Breast (tissue), 4 donors: ENCODE results near the gene PDCD6IP.

DNA sequence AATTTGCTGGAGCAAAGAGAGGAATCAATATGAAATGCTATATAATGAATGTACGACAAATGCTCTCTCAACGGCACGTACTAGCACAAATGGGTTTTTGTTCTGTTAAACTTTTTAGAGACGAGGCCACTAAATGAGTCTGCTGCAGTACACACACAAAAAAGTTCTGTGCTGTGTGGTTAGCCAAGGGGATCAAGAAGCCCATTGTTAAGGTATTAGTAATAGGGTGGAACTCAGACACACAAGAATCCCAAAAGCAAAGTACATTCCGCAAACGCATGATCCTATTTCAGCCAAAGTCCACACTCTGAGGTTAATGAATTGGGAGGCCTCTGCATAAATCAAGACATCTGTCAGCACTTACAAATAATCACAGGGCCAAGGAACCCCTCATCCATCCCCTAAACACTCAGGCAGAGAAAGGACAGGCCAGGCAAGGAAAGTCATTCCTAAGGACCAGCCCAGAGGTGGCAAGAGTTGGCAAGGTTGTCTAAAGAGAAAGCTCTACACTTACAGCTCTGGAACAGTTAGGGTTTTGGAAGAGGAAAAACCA is 12.1 kb downstream of the OSBPL10 start:
- PRO-cap, 3 experiments, result no peak in any of the 3 experiments
- RRBS, result no CpG with 5 or more reads among the region's 6 CpGs

GRCh38 chr3:32045194-32045913 is 61.1 kb upstream of the GPD1L start:
- PRO-cap, 3 experiments, result no peak in any of the 3 experiments
- RRBS, result no CpG with 5 or more reads among the region's 5 CpGs

- PRO-cap, 3 experiments, result no peak in any of the 3 experiments
- RRBS, result 51% methylated on average over 2 of the region's 5 CpGs
Measured at GRCh38 chr3:32109348-32109866, 3.0 kb downstream of the GPD1L start.

DNA sequence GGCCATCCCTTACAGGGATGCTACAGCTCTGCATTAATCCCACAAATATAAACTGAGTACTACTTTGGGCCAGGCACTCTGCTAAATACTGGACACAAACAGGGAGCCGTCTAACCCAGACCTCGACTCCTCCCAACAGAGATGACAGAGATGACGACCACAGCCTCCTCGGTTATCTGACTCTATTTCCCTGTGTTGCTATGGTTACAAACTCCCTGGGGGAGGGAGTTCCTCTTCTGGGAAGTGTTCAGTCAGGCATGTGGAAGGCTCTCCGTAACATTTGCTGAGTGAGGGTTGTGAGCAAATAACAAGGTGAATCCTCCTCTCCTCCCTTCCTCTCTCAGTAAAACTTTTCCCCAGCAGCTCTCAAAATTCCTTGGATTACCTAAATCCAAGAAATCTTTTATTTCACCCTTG is 6.7 kb upstream of the CMTM7 start:
- PRO-cap, 3 experiments, result no peak in any of the 3 experiments
- RRBS, result no CpG with 5 or more reads among the region's 5 CpGs

- PRO-cap, 3 experiments, result no peak in any of the 3 experiments
- RRBS, result no CpG with 5 or more reads among the region's 7 CpGs
Measured at GRCh38 chr3:32448631-32449204, 53.9 kb downstream of the CMTM6 start.

- PRO-cap, 3 experiments, result no peak in any of the 3 experiments
- RRBS, result no CpG with 5 or more reads among the region's 3 CpGs
Measured at GRCh38 chr3:32482118-32483298, 20.1 kb downstream of the CMTM6 start.

DNA sequence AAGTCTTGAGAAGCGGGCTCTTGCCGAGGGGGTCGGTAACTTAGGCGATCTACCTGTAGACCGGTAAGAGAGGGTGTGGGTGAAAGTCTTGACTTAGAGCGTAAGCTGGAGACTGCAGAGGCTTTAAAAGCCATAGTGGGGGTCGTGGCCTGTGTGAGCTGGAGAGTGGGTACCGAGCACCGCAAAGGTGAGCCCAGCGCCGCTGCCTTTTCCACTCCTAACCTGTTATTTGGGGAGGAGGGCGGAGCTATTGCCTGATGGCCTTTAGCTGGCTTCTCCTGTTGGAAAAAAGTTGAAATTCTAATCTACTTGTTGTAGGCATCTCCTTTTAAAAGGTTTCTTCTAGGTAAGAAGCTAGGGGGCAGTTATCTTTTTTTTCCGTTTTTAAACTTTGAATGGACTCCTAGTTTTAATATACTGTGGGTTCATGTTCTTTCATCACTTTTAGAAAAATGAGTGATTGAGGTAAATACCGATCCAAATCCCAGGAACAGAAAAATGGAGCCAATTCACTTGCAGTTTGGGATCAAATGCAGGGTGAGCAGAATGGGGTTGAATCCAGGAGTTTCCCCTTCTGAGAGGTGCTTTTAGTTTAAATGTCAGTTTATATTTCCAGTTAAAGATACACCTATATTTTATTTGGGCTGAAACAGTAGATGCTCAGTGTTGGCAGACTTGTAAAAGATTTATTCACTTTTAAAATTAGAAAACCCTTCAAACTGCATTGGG is 2.4 kb downstream of the TRIM71 start:
- PRO-cap, 3 experiments, result no peak in any of the 3 experiments
- RRBS, result no CpG with 5 or more reads among the region's 14 CpGs

- PRO-cap, 3 experiments, result no peak in any of the 3 experiments
- RRBS, result 20% methylated on average over 26 of the region's 45 CpGs
Measured at GRCh38 chr3:32821531-32822181, 3.9 kb downstream of the TRIM71 start.

DNA sequence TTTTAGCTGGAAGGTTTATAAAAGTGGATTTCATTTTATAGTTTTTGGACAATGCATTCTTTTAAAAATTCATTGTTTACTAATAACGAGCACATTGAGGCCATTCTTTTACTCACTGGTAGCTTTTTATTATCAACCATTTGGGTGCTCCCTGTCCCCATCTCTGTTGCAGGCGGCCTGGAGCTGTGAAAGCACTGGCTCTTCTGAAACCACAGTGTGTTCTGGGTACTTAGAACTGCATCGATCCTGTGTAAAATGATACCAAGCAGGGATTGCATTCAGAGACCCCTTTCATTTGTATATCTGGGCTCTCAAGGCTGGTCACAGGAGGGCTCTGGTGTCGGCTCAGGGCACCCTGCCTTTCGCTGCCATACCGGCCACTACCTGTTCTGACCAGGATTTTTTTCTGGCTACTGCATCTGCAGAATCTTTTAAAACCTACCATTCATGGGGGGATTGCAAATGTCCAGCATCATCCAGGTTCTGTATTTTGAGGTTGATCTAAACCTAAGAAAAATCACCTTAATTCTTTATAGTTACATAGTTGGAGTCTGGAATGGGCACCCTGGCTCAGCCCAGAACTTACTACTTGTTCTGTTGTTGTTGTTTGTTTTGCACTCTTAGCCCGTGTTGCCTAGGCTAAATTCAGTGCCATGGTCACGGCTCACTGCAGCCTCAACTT is 52.6 kb downstream of the TRIM71 start:
- PRO-cap, 3 experiments, result no peak in any of the 3 experiments
- RRBS, result no CpG with 5 or more reads among the region's 8 CpGs

- PRO-cap, 3 experiments, result no peak in any of the 3 experiments
- RRBS, result no CpG with 5 or more reads among the region's 3 CpGs
Measured at GRCh38 chr3:33416556-33417125, 23.6 kb downstream of the UBP1 start.

DNA sequence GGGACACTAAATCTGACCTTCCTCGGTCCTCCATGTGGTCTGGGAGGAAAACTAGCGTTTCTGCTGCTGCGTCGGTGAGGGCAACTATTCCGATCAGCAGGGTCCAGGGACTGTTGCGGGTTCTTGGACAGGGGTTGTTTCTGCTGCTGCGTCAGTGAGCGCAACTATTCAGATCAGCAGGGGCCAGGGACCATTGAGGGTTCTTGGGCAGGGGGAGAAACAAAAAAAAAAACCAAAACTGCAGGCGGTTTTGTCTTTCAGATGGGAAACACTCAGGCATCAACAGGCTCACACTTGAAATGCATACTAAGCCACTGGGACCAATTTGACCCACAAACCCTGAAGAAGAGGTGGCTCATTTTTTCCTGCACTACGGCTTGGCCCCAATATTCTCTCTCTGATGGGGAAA is 7.9 kb upstream of the UBP1 start:
- PRO-cap, 3 experiments, result no peak in any of the 3 experiments
- RRBS, result no CpG with 5 or more reads among the region's 10 CpGs

GRCh38 chr3:33797848-33798719 is at the start of gene PDCD6IP:
PDCD6IP (plus strand) TSS chr3:33798630.
- PRO-cap, 3 experiments, result peak in 3 of 3 experiments; most common plus-strand start chr3:33798634 (in 3); most common minus-strand start chr3:33798562 (in 3)
- RRBS, result no CpG with 5 or more reads among the region's 39 CpGs

DNA sequence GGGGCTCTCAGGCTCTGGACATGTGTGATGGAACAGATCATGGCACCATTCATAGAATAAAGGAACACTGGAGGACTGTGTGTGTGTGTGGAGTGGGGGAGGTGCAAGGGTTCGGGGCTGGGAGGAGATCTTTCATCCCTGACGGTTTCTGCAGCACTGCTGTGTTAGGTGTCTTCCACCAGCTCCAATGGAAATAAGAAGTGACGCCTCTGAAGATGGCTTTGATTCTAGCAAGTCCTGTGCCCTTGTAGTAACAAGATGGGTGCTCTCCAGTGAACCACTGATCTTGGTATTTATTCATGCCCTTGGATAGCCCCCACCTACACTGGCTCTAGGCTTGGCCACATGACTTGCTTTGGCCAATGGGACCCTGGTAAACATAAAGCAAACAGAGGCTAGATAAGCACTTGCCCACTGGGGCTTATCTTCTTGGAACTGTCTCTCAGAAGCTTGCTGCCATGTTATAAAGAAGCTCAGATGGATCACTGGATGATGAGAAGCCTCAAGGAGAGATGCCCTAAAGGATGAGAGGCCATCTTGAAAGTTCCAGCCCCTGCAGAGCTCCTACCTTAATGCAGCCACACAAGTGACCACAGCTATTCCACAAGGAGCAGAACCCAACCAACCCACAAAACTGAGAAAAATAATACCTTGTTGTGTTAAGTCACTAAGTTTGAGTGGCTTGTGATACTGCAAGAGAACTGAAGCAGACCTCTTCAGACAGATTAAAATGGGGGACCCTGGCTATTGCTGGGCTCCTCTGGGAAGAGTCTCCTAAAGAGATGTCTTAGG is 137.8 kb downstream of the PDCD6IP start:
- PRO-cap, 3 experiments, result no peak in any of the 3 experiments
- RRBS, result no CpG with 5 or more reads among the region's 3 CpGs

DNA sequence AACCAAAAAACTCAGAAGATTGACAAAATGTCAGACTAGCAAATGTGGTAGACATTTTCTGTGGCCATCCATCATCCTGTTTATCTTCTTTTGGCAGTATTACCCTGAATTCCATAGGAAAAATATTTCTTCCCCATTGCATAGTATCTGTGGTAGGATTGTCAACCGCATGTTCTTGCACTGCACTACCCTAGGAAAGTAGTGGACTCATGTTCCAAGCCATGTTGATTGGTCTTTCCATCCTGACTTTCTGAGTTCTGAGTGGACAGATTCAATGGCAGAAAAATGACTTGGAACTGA is 694.7 kb downstream of the PDCD6IP start:
- PRO-cap, 3 experiments, result no peak in any of the 3 experiments
- RRBS, result no CpG with 5 or more reads among the region's 1 CpG

DNA sequence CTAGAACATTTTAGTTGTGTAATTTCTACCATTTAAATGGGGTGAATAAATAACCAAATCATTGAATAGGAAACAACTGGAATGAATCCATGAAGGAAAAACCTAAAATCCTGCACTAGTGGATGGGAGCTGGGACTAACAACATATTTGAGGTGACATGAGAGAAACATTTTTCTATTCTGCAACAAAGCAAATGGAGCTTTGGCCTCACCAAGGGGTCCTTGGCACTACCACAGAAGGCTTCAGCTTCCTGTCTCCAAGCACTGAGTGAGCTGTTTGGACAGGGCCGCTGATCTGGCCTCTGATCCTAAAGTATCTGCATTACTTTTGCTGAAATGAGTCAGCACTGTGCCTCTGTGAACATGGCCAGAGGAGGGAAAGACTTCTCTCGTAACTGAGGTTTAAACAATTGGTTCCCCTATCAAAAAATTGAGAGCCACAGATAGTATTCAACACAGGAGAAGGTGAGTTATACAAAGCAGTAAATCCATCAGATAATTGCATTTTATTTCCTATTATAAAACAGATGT is 9.0 kb downstream of the ARPP21 start:
- PRO-cap, 3 experiments, result no peak in any of the 3 experiments
- RRBS, result no CpG with 5 or more reads among the region's 2 CpGs

- PRO-cap, 3 experiments, result no peak in any of the 3 experiments
- RRBS, result no CpG with 5 or more reads among the region's 2 CpGs
Measured at GRCh38 chr3:36494784-36495367, 114.6 kb downstream of the STAC start.

GRCh38 chr3:36831106-36831758 is 66.9 kb upstream of the DCLK3 start:
- PRO-cap, 3 experiments, result no peak in any of the 3 experiments
- RRBS, result no CpG with 5 or more reads among the region's 16 CpGs

GRCh38 chr3:36906496-36907121 is 38.2 kb downstream of the TRANK1 start:
- PRO-cap, 3 experiments, result no peak in any of the 3 experiments
- RRBS, result no CpG with 5 or more reads among the region's 2 CpGs

GRCh38 chr3:36943771-36944582 is 877 bp downstream of the TRANK1 start:
- PRO-cap, 3 experiments, result peak in 1 of 3 experiments; most common plus-strand start chr3:36944263 (in 1); most common minus-strand start chr3:36944189 (in 1)
- RRBS, result 1% methylated on average over 34 of the region's 50 CpGs

DNA sequence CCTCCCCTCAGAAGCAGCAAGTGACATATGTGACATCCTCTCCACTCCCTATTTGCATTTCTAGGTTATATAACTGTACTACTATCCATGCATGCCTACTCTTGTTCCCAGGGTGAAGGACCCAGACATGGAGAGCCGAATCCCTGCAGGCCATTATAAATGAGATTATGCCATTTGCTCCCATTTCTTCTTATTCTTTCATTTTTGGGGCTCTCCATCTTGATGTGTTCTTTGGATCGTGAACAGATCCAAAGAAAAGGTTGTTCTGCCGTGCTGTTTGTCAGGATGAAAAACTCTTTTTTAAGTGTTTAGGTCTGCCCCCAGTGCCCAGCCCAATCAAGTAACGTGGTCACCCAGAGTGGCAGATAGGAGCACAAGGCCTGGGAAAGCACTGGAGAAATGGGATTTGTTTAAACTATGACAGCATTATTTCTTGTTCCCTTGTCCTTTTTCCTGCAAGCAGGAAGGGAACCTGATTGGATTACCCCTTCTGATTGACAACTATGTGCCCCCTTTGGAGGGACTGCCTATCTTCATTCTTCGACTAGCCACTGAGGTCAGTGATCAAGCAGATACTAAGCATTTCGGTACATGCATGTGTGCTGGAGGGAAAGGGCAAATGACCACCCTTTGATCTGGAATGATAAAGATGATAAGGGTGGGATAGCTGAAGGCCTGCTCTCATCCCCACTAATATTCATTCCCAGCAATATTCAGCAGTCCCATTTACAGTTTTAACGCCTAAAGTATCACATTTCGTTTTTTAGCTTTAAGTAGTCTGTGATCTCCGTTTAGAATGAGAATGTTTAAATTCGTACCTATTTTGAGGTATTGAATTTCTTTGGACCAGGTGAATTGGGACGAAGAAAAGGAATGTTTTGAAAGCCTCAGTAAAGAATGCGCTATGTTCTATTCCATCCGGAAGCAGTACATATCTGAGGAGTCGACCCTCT is 55.0 kb downstream of the MLH1 start:
- PRO-cap, 3 experiments, result no peak in any of the 3 experiments
- RRBS, result no CpG with 5 or more reads among the region's 14 CpGs